Pericardium fibroblast (primary cell): ENCODE measurements around a stretch of chr15.

- RAMPAGE, long total RNA: no peak
Measured at GRCh38 chr15:96332600-96332975, 2.1 kb downstream of the NR2F2 start.

GRCh38 chr15:96338235-96338723 lies 7.8 kb downstream of the NR2F2 start:
- RAMPAGE, long total RNA: no peak

DNA sequence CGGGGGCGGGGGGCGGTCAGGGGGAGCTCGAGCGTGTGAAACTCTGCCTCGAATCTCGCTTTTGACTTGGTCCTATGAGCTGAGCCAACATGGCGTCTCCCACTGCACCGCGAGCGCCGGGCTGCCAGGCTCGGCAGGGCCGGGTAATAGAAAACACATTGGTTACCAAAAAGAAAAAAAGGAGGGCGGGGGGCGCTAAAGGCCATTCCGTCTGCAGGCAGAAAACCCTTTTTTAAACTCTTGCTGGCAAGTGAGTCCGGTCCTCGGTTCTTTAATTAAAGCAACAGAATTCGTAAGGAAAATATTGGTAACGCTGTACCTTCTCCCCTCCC lies 10.6 kb downstream of the NR2F2 start:
- RAMPAGE, long total RNA: no peak

GRCh38 chr15:96416156-96417504 lies 86.1 kb downstream of the NR2F2 start:
- RAMPAGE, long total RNA: no peak

DNA sequence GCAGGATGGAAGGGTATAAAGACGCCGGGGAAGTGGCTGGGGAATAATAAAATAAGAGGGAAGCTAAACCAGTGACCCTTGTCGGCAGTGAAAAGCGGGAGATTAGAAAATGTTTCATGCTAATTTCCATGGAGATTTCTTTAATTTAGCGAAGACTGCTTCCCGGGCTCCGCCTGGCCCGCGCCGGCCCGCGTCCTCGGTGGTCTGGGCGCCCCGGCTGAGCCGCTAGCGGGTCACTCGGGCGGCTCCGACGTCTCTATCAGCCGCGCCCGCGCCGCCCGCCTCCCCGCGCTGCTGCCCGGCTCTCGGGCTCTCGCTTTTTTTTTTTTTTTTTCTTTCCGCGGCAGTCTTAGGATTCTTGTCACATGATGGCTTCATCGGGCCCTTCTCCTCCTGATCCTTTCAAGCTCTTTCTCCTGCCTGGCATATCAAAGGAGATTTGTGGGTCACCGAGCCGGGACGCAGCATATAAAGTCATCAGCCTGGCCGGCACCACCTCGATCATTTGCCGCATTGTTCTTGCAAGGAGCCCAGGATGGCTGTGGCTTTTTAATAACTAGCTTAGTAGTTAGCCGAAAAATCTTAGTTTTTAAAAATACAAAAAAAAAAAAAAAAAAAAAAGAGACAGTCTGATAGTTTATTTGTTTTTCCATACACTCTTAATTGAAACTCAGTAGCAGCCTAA lies 617.4 kb downstream of the NR2F2 start:
- RAMPAGE, long total RNA: no peak

DNA sequence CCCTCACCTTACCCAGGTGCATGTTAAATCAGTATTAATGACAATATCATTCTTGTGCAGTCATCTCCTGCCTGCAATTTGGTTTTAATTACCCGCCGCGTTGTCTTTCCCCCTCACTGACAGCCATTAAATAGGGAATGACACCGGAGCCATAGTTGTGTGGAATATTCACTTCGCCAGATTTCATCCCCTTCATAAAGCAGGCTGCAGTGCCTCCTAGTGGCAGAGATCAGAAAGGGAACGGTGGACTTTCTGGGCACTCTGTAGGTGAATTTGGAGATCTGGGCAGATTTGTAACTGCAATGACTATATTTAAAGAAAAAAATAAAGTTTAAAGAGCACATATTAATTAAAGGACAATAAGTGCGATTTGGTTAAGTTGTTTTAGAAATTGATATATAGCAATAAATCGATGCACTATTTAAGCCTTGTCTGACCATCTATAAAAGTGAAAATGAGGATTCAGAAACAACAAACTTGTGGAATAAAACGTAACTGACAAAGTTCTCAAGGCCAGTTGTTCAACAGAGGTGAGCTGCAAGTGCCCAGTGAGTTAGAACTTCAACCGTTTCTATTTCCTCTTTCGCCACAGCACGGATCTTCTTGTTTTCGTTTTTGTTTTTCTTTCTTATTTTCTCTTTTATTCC lies 725.1 kb upstream of the ARRDC4 start:
- RAMPAGE, long total RNA: no peak

GRCh38 chr15:97679210-97679603 lies 281.3 kb upstream of the ARRDC4 start:
- RAMPAGE, long total RNA: no peak

DNA sequence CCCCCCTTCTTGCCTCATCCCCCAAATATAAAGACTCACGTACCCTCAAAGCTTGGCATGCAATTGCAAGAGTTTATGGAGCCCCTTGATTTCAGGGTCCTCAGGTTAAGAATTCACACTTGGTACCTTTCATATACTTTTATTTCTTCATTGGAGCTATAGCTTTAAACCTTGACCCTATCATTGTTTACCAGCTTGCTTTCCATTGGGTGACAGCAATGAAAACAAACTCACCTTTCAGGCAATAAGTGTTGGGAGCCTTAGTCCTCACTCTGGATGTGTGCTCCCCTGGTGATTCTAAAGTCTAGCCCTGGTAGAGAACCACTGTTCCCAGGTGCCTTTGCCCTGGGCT lies 13.1 kb upstream of the ARRDC4 start:
- RAMPAGE, long total RNA: no peak

GRCh38 chr15:98064533-98064732 lies 103.9 kb downstream of the ARRDC4 start:
- RAMPAGE, long total RNA: no peak

GRCh38 chr15:98428296-98428991 lies 219.9 kb upstream of the IGF1R start:
- RAMPAGE, long total RNA: no peak

GRCh38 chr15:98548621-98549061 lies 99.7 kb upstream of the IGF1R start:
- RAMPAGE, long total RNA: no peak

DNA sequence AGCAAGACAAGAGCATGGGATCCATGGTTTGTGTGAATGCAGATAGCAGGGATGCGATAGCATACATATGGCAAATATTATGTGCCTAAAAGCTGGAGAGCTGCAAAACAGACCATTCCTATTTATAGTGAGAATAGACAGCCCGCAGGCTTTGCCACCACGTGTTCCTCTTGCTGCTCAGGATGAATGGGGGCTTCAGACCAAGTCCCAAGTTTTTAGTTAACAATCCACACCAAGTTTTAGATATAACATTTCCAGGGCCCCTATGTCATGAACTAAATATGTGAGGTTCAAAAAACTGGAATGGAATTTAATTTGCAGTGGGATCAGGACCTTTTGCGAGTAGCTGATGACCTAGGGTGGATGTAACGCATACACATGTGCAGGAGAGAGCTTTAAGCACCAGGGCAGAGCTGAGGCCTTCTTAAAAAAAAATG lies 48.5 kb upstream of the IGF1R start:
- RAMPAGE, long total RNA: no peak

DNA sequence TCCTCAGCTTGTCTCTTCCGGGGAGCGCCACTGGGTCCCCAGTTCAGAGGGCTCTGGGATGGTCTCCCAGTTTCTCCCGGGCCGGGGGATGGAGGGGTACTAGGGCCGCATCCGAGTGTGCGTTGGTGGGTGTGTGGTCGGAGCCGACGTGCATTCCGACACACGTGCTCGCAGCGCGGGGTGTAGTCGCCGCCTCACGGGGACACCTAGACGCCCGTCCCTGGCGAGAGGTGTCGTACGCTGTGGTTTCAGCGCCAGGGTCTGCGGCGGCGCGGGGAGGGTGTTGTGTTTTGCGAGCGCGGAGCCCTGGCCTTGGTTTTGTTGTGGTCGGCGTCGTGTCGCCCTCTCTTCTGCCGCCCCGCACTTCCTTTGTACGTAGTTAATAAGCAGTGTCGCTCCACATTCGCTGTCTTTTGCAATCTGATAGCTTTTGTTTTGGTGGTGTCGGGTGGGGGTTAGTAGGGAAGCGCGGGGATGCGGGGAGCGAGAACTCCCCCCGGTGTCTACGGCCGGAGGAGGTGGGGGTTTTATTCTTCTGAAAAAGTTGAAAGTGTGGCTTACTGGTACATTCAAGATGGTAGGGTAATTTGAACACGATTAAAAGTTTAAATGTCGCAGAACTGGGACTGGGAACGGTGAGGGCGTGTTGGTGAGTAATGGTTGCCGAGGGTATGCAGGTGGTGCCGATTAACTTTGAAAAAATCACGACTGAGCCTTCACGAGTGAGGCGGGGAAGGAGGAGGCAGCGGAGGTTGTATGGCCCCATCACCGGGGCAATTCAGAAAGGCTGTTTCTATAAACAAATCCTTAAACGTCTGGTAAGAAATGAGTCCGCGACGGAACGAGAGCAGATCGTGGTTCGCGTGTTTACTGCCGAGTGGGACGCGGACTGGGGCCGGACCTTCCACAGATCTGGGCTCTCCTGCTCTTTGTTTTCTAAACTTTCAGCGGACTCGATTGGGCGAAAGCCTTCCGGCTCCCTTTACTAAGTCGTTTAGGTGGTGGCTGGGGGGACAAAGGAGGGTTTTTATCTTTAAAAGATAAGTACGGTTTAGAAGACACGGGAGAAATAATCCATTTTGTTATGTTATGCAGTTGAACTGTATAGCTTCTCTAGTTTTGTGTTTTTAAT lies 2.5 kb downstream of the IGF1R start:
- RAMPAGE, long total RNA: no peak

- RAMPAGE, long total RNA: no peak
Measured at GRCh38 chr15:98722518-98723112, 74.3 kb downstream of the IGF1R start.

DNA sequence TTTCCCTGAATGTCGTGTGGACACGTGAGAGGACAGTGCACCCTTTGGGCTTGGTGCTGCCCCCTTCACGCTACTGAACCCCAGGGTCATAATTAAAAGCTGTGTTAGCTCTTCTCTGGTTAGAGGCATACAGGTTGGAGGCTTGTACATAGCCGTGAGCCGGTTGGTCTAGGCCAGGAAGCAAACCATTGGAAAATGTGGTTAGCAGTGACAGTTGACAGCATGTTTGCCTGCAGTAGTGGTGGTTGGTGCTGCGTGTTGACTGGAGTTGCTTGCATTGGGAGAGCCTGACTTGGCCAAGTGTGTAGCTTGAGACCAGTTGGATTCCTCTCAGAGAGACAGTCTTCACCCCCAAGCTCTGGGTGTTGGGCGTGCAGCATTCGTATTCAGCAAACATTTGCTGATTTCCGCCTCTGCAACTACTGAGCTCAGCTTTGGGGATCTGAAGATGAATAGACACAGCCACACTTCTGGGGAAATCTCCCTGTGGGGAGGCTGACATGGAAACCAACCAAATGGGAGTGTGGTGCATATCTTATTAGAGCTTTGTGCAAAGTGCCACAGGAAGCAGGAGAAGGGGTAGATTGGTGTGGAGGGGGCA lies 83.4 kb downstream of the IGF1R start:
- RAMPAGE, long total RNA: no peak

- RAMPAGE, long total RNA: no peak
Measured at GRCh38 chr15:98775148-98775990, 127.0 kb downstream of the IGF1R start.

DNA sequence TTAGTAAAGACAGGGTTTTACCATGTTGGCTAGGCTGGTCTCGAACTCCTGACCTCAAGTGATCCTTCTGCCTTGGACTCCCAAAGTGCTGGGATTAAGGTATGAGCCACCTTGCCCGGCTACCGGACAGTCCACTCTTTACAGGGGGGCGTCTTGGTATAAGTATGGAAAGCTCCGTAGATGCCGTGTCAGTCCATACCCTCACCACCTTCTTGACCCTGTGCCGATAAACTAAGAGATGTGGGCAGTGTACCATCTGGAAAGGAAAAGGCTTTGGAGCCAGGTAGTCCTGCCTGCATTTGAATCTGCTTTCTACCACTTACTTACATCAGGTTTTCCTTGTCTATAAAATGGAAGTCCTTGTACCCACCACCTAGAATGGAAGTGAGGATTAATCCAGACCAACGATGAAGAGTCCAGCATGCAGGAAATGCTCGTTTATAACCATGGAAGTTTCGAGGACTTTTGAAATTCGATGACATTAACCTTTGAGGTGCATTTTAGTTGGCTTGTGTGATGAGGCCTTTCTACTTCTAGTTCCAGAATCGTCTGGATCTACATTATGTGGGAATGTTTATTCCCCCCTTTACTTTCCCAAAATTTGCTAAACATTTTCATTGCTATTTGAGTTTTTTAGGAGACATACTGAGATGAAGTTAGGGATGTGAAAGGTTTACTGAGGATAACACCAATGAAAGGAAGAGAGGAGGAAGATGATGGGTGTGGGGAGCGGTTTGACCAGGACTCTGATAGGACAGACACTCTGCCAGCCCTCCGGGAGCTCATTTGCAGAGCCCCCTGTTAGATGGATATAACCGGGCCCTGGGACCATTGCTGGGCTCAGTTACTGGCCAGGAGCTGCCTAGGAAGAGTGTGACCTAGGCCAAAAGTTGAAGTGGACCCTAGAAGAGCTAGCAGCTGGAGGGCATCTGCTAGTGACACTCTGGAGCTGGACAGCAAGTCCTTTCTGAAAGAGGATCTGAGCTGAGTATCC lies 160.1 kb downstream of the PGPEP1L start:
- RAMPAGE, long total RNA: no peak

GRCh38 chr15:98888733-98889201 lies 118.8 kb downstream of the PGPEP1L start:
- RAMPAGE, long total RNA: no peak

GRCh38 chr15:98953981-98954902 lies 53.4 kb downstream of the PGPEP1L start:
- RAMPAGE, long total RNA: no peak

DNA sequence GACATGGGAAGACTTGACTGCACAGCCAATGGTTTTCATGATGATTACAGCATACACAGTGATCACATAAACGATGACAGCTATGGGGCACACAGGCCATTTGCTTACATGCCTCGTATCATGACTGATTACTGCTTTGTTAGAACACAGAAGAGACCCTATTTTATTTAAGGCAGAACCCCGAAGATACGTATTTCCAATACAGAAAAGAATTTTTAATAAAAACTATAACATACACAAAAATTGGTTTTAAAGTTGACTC lies 44.1 kb downstream of the PGPEP1L start:
- RAMPAGE, long total RNA: no peak